Body of pancreas (tissue), 2 donors: ENCODE data around the gene CDH4.

- PRO-cap, result no peak
- RAMPAGE, long total RNA, 2 experiments, result no peak in any of the 2 experiments
Observed at GRCh38 chr20:57630193-57630569, 10.0 kb upstream of the ZBP1 start.

DNA sequence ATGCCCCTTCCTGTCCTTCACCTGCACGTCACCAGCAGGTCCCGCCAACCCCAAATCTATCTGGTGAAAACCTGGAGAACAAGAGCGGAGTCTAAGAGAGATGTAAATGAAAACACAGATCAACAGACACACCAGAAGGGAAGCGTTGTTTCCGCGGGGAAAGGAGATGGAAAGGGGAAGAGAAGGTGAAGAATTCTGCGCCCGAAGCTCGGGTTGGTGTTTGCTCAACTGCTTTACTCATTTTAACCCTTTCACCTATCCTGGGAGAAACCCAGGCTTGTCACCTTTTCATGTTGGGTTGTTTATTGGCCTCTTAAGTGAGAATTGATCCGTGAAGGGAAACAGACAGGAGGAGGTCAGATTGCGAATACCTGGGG is 30.2 kb upstream of the ZBP1 start:
- PRO-cap, result no peak
- RAMPAGE, long total RNA, 2 experiments, result no peak in any of the 2 experiments

DNA sequence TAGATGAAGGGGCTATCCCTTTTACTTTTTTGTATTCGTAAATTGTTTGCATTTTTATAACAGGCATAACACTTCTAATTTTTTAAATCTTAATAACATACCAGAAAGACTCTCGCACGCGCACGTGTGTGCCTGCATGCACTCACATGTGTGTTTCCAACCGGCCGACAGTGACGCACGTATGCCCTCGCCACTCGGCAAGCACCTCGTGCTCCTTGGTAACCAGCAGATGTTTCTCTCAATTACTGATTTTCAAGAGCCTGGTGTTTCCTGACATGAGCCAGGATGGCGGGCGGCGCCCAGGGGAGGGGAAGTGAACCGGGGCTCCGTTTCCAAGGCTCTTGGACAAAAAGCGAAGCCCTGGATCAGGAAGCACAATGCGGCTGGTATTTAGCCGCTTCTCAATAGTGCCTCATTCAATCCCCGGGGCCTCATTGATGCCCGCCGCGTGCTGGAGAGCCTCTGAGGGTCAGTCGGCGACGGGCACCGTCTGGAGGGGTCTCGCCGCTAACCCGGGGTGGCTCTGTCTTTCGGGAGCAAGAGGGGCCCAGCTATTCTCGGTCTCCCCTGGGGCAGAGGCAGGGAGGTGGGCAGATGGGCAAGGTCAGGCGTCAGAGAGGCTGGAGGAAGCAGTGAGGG is 37.6 kb downstream of the PMEPA1 start:
- PRO-cap, result no peak
- RAMPAGE, long total RNA, 2 experiments, result no peak in any of the 2 experiments

- PRO-cap, result no peak
- RAMPAGE, long total RNA, 2 experiments, result no peak in any of the 2 experiments
Observed at GRCh38 chr20:57694945-57695342, 14.9 kb downstream of the PMEPA1 start.

GRCh38 chr20:58054508-58055070 is 96.1 kb upstream of the C20orf85 start:
- PRO-cap, result no peak
- RAMPAGE, long total RNA, 2 experiments, result no peak in any of the 2 experiments

DNA sequence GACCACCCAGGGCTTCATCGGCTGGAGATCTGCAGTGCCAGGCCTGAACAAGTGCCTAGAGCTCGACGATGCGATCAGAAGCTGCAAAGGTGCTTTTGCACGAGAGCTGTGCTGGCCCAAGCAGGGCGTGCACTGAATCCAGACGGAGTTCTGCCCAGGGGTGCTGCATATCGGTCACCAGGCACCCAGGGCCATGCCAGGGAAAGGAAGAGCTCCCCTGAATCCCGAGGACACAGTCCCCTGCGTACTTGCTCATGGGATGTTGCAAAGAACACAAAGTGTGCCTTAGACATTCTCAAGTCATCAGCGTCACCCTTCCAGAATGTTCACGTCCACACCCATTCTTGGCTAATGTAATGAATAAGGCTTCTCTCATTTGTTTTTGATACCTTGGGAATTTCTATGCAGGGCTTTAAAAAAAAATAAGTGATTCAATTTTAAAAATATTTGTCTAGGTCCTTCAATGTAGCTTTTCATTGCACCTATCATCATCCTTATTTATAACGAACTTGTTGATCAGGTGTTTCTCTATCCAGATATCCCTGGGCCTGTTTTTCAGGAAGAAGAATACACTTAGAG is 10.1 kb downstream of the C20orf85 start:
- PRO-cap, result no peak
- RAMPAGE, long total RNA, 2 experiments, result no peak in any of the 2 experiments

GRCh38 chr20:58225423-58225656 is 3.1 kb downstream of the ANKRD60 start:
- PRO-cap, result no peak
- RAMPAGE, long total RNA, 2 experiments, result no peak in any of the 2 experiments

DNA sequence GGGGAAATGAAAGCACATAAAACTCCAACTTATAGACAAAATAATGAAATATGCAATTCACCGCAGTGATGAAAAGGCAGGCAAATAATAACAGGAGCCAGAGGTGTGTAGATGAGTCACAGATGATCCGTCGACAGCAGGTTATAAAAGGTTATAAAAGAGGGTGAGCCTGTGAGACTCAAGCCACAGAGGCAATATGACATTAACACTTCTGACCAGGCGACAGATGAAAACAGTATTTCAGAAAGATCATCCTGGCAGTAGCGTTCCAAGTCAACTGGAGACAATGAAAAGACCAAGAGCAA is 35.8 kb upstream of the ANKRD60 start:
- PRO-cap, result no peak
- RAMPAGE, long total RNA, 2 experiments, result no peak in any of the 2 experiments

DNA sequence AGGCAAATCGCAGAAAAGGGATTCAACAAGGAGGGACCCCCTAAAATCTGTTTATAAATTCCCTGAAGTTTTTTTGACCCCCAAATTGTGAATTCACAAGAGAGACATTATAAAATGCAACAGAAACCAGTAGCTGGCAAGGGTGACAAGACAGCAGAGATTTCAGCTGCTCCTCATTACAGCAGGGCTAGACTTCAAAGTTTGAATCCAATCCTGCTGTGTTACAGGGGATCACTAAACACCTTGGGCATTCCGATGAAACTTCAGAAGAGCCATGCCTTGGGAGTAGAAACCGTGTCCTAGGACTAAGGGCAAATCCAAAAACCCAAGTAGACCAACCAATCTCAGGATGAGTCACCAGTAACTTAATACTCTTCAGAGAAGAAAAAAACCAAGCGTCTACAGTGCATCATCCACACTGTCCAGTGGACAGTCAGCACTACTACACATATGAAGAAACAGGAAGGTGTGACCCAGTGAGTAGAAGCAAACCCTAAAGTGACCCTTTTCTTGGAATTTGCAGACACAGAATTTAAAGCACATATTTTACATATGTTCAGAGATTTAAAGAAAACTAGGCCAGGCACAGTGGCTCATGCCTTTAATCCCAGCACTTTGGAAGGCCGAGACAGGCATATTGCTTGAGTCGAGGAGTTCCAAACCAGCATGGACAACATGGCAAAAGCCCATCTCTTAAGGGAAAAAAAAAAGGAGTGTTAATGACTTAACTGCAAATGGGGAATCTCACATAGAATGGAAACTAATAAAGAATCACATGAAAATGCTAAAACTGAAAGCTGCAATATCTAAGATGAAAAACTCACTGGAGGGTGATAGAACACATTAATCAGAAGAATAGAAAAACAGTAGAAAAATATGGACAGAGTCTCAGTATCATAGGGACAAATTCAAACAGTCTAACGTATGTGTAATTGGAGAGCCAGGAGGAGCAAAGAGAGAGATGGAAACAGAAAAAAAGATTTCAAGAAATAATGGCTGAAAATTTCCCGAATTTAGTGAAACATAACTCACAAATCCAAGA is 39.3 kb upstream of the VAPB start:
- PRO-cap, result no peak
- RAMPAGE, long total RNA, 2 experiments, result no peak in any of the 2 experiments

GRCh38 chr20:58619719-58620226 is 31.3 kb upstream of the STX16 start:
- PRO-cap, result no peak
- RAMPAGE, long total RNA, 2 experiments, result no peak in any of the 2 experiments

GRCh38 chr20:58661823-58662367 is 10.8 kb downstream of the STX16 start:
- PRO-cap, result no peak
- RAMPAGE, long total RNA, 2 experiments, result no peak in any of the 2 experiments

DNA sequence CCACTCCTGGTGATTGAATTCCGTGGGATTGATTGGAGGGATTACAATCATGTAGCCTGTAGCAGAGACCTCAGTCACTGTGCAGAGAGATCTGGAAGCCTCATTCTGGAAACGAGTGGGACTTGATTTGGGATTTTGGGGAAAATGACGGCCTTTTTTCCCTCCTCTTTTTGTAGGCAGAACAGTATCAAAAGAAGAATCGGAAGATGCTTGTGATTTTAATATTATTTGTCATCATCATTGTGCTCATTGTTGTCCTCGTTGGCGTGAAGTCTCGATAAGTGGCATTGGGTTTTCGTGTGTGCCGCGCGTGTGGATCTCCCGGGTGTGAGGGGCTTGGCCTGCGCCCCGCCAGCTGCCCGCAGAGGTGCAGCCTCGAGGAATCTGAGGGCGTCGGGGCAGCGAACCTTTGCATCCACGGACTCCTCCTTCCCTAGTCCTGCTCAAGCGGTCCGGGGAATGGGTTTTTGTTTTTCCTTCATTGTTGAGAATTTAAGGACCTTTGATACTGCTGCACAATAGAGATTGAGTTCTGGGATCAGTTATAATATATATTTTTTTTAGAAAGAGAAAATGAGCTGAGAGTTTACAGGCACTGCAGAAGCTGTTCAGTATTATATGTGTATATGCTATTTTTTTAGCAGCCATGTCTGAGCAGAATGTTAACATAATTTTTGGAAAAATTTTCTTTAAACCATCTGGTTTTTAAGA is 16.4 kb upstream of the NPEPL1 start:
- PRO-cap, result no peak
- RAMPAGE, long total RNA, 2 experiments, result no peak in any of the 2 experiments

DNA sequence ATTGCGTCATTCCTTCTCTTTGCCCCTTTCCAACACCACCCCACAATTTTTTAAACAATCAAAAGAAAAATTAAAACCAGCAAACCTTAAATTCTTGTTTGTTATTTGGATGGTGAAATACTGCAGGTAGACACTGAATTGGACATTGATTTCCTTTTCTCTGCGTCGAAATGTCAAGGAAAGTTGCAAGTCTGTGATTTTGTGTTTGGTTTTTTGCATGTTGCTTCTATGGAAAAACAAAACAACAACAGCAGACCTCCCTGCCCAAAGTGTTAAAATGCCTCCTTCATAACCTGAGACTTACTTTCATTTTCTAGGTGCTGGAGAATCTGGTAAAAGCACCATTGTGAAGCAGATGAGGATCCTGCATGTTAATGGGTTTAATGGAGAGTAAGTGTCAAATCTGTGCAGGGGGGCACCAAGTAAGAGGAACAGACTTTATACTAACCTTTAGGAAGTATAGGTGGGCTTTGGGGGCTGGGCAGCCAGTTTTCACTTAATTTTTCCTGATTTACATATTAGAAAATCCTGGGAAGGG is 4.1 kb downstream of the GNAS start:
- PRO-cap, result no peak
- RAMPAGE, long total RNA, 2 experiments, result no peak in any of the 2 experiments

DNA sequence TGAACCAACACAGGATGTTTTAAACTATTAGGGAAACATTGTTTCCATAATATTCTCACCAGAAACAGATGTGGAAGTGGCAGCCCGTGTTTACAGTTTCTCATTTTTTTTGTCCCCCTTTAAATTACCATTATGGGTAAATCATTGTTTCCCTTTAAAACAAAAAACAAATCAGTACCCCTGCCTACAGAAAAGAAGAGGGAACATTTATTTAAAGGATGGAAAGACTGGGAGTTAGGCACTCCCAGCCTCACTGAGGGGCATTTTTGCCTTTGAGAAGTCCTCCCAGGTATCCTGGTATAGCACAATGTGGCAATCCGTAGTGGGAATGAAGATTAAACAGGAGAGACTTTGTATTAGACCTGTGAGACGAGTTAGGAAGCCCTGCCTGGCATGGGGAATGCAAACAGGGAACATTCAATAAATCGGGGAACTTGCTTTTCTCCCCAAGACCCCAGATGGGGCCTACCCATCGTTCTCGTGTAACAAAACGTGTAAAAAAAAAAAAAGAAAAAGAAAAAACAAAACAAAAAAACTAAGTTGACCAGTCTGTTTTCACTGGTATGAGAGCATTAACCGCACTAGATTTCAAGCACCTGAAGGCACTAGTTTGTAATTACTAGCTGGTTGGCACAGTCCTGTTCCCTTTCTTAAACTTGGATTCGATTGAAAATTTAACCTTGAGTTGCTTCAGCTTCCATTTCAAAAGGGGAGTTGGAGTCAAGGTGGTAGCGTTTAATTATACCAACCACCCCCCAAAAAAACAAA is 5.1 kb downstream of the GNAS start:
- PRO-cap, result no peak
- RAMPAGE, long total RNA, 2 experiments, result start-site peak on the plus strand in 1 of 2 experiments, centred at positions 227 to 440 of the sequence, 10 to 11 reads per replicate

GRCh38 chr20:58905207-58905630 is 14.0 kb downstream of the GNAS start:
- PRO-cap, result no peak
- RAMPAGE, long total RNA, 2 experiments, result no peak in any of the 2 experiments

GRCh38 chr20:58992440-58992961 is 11.4 kb downstream of the NELFCD start:
- PRO-cap, result no peak
- RAMPAGE, long total RNA, 2 experiments, result no peak in any of the 2 experiments

- PRO-cap, result no peak
- RAMPAGE, long total RNA, 2 experiments, result no peak in any of the 2 experiments
Observed at GRCh38 chr20:59002571-59003730, 4.1 kb downstream of the CTSZ start.

- PRO-cap, result no peak
- RAMPAGE, long total RNA, 2 experiments, result no peak in any of the 2 experiments
Observed at GRCh38 chr20:59040957-59041409, 1.6 kb downstream of the PRELID3B start.

GRCh38 chr20:61251923-61252623 is at the start of gene CDH4:
Gene CDH4 (plus strand): TSS chr20:61252261.
- PRO-cap, result unidirectional peak, plus-strand start at chr20:61252261
- RAMPAGE, long total RNA, 2 experiments, result no peak in any of the 2 experiments

- PRO-cap, result no peak
- RAMPAGE, long total RNA, 2 experiments, result no peak in any of the 2 experiments
Observed at GRCh38 chr20:61254766-61255426, 2.8 kb downstream of the CDH4 start.